GM19240 (cell line): ENCODE measurements around a stretch of chr18.

GRCh38 chr18:22241395-22242548 is 72.4 kb downstream of the GATA6 start:
- RRBS, result no CpG with 5 or more reads among the region's 16 CpGs

GRCh38 chr18:22276307-22276873 is 107.0 kb downstream of the GATA6 start:
- RRBS, result no CpG with 5 or more reads among the region's 8 CpGs

- RRBS, result no CpG with 5 or more reads among the region's 13 CpGs
Measured at GRCh38 chr18:22324010-22324459, 93.7 kb downstream of the CTAGE1 start.

DNA sequence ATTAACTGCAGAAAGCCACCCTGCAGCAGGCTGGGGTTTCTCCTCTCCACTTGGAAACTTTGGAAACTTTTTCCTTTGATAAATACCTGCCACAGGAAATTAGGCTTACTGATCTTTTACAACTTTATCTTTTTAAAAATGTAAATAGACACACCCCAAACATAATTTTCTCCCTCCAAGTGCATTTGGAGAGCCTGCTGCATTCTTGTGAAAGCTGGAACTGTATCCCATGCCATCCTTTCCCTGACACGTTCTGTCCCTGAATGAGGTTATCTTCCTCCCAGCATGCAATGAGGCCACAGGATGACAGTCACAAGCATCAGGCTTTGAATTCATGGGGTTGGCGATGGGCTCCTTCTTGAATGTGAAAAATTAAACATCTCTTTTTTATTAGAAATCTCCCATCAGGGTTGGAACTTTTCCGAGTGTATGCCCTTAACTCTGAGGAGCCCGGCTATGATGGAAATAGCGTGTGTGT is 77.8 kb downstream of the CTAGE1 start:
- RRBS, result no CpG with 5 or more reads among the region's 5 CpGs

GRCh38 chr18:22344712-22345198 is 73.0 kb downstream of the CTAGE1 start:
- RRBS, result no CpG with 5 or more reads among the region's 4 CpGs

GRCh38 chr18:22427871-22428208 is 10.1 kb upstream of the CTAGE1 start:
- RRBS, result no CpG with 5 or more reads among the region's 3 CpGs

GRCh38 chr18:22428209-22428596 is 10.5 kb upstream of the CTAGE1 start:
- RRBS, result no CpG with 5 or more reads among the region's 5 CpGs

GRCh38 chr18:22489708-22490220 is 72.0 kb upstream of the CTAGE1 start:
- RRBS, result no CpG with 5 or more reads among the region's 2 CpGs

- RRBS, result no CpG with 5 or more reads among the region's 7 CpGs
Measured at GRCh38 chr18:22530011-22530373, 112.3 kb upstream of the CTAGE1 start.

DNA sequence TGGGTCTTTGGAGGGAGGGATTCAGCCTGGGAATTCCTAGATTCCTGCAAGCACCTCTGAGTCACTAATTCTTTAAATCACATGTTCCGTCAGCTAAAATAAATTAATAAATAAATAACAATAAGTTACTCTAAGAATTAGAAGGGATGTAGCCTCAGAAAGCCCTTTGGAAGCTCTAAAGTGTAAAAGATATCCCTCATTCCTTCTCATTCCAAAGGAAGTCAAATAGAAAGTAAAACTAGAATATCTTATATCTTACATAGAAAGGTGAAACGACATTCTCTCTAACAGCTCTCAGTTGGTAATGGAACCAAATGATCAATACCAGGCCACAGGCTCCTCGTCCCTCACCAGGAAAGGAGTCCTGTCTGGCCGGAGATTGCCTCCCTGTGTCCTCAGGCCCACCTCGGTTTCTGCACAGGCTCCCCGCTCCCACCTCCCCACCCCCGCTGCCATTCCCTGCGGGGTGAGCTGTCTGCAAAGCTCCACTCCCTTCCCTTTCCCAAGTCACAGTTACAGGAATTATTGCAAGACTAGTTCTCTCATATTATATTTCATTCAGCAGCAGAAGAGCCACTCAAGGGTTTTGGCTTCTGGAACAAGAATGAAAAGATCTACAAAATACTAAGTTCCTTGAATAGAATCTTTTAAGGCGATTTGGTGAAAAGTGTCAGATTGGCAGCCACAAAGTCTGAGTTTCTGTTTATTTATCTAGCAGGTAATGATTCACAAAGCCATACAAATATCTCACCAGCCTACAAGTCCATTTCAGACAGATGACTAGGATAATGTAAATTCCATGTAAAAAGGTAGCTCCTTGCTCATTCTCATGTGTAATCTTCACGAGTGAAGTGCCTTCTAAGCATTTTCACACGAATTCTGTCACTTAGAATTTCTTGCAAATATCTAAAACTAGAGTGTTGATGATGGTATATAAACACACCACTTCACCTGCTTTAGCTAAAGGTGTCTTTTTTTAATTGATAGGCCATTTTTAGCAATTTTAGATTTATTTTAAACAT is 222.0 kb upstream of the RBBP8 start:
- RRBS, result no CpG with 5 or more reads among the region's 11 CpGs

DNA sequence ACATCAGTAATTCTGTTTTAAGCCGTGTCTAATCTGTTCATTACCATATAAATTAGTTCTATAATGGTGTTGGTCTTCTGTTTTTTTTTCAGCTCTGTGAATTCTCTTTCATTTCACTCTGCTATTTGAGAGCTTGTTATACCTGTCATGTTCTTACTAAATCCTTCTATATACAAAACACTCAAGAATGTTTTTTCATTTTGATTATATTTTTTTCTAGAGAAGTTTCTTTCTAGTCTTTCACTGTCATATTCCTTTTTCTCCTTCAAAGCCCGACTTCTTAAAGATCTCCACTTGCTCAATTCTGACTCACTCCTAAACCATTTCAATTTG is 111.3 kb upstream of the RBBP8 start:
- RRBS, result no CpG with 5 or more reads among the region's 2 CpGs

- RRBS, result no CpG with 5 or more reads among the region's 6 CpGs
Measured at GRCh38 chr18:23078926-23079350, 56.3 kb upstream of the CABLES1 start.

GRCh38 chr18:23234479-23234992 is 99.3 kb downstream of the CABLES1 start:
- RRBS, result no CpG with 5 or more reads among the region's 5 CpGs

DNA sequence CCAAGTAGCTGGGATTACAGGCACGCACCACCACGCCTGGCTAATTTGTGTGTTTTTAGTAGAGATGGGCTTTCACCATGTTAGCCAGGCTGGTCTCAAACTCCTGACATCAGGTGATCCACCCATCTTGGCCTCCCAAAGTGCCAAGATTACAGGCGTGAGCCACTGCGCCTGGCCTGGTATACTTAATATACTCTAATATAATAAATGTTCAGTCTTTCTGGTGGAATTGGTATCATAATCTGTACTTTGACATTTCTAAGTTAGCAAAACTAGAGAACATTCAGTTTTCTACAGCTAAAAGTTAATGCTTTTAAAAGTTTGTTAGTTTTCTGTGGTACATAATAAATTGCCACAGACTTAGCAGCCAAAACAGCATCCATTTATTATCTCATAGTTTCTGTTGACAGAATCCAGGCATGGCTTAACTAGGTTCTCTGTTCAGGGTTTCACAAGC is 15.4 kb downstream of the RIOK3 start:
- RRBS, result no CpG with 5 or more reads among the region's 4 CpGs

DNA sequence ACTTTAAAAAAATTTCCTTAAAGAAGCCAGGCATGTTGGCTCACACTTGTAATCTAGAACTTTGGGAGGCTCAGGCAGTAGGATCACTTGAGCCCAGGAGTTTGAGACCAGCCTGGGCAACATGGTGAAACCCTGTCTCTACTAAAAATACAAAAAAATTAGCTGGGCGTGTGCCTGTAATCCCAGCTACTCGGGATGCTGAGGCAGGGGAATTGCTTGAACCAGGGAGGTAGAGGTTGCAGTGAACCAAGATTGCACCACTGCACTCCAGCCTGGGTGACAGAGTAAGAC is 22.0 kb downstream of the RIOK3 start:
- RRBS, result no CpG with 5 or more reads among the region's 2 CpGs

DNA sequence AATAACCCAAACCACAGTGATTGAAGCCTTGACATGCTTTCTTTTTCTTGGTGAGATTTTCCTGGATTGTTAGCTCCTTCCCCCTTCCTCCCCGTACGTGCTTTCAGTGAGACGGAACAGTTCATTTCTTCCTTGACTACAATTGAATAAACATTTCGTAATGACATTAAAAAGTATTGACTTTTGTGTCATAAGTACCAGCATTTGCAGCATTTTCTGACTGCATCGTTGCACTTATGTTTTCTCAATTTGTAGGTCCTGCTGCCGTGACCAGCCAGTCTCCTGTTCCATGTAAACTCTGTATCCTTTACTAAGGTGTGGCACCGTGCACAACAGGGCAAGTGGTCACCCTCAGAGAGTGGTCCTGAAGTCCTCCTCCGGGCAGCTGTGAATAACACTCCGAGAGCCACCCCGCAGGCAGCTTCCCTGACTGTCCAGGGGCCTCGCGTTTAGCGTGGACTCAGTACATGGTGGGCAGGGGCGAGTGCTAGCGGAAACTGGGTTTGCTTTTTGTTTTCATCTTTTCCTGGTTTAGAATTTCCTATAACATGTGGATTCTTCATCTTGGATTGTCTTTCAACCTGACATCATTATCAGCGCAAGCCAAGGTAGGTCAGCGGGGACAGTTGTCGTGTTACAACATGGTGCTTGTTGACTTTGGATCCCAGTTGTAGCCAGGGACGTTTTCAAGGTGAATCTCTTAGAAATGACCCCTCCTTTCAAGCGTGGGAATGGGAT is 20.7 kb downstream of the RMC1 start:
- RRBS, result no CpG with 5 or more reads among the region's 20 CpGs

DNA sequence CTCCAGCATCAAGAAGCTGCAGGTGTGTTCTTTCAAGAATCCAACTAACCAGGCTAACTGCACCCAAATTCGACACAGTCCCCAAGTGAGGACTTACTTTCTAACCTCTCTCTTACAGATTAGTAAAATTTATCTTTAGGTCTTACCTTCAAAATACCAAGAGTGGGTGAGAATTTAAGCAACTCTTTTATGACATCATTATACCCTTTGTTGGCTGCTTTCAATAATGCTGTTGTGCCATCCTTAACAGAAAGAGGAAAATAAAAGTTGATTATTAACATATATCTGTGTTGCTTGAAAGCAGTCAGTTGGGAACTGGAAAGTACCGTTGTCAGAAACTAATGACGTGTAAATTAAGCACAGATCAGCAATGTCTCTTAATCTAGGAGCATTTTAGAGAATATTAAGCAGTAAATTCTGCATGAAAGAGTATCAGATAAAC is 31.3 kb upstream of the NPC1 start:
- RRBS, result no CpG with 5 or more reads among the region's 3 CpGs

DNA sequence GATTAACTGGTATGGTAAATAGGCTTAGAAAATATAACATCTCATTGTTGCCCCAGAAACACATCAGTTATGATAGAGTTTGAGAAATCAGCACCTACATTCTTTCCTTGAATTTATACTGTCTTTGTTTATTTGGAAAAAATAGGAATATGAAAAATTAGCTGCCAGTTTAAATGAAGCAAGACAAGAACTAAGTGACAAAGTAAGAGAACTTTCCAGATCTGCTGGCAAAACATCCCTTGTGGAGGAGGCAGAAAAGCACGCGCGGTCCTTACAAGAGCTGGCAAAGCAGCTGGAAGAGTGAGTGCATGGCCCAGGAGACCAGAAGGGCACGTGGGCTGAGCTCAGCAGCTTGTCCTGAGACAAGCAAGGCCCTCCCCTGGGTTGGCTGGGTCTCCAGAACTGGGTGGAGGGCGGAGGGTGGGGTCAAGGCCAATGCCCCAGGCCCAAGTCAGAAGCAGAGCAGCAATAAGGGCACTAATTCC is 110.7 kb upstream of the TTC39C start:
- RRBS, result no CpG with 5 or more reads among the region's 5 CpGs

DNA sequence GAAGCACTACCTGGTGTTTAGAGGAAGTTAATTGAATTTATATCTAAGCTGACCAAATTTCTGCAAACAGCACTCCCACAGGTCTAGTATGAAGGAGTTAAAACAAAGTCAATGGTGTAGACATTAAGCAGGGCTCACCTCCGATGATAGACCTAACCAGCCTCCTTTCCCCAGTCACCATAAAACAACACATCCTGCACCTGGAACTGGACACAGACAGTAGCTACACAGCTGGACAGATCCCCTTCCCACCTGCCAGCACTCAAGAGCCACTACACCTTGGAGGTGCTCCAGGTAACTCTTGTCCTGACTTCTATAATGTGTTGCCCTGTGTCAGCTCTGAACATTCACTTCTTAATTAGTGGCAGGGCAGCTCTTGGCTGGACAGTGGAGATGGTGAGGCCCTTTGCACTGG is 61.7 kb upstream of the TTC39C start:
- RRBS, result no CpG with 5 or more reads among the region's 1 CpG

DNA sequence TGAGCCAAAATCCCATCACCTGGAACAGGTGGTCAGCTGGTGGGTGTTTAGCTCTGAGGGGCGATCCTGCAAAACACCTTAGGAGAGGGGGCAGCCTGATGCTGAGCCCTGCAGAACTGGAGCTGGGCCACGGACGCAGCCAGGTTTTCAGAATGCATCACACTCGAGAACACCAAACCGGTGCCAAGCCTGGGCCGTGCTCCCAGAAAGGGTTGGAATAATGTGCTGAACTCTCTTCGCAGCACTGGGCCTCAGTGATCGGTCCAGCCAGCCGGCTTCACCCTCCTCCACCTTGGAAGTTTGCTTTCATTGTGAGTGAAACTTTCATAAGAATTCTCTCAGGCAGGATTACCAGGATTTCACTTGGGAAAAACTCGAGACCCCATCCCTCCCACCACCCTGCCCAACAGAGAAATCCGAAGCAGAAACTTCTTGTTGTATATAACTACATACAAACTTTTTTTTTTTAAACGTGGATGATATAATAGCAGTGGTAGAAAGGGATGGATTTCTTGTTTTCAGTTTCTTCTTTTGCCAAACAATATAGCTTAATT is 56.4 kb upstream of the TTC39C start:
- RRBS, result 87% methylated on average over 4 of the region's 12 CpGs